Hematopoietic multipotent progenitor cell (in vitro differentiated cells): ENCODE data around the gene ZMIZ1.

- CAGE, long polyA plus RNA, result no peak
These were observed 87.9 kb downstream of the DLG5 start for GRCh38 chr10:77838437-77839322.

GRCh38 chr10:77856569-77857812 is 69.6 kb downstream of the DLG5 start:
- CAGE, long polyA plus RNA, result no peak

DNA sequence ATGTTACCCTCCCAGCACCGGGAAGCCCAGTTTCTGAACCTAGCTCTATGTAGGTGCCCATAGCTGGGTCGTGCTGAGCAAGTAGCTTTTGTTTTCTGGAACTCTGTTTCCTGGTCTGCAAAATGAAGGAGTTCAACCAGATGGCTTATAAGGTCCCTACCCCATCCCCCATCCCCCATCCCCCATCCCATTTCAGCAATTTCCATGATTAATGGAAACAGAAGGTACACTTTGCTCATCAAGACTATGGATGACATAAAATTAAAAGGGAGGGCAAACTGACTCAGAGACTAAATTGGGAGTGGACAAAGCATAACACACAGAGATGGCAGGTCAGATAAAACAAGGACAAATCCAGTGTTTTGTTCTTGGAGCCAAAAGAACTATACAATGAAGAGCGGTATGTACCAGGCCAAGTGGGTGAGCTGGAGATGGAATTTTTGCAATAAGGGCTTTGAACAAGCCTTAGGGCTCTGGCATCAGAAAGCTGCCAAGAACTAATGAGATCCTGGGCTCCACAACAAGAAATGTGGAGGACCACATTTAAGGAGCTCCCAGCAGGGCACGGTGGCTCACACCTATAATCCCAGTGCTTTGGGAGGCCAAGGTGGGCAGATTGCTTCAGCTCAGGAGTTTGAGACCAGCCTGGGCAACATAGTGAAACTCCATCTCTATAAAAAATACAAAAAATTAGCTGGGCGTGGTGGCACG is 56.6 kb downstream of the DLG5 start:
- CAGE, long polyA plus RNA, result no peak

DNA sequence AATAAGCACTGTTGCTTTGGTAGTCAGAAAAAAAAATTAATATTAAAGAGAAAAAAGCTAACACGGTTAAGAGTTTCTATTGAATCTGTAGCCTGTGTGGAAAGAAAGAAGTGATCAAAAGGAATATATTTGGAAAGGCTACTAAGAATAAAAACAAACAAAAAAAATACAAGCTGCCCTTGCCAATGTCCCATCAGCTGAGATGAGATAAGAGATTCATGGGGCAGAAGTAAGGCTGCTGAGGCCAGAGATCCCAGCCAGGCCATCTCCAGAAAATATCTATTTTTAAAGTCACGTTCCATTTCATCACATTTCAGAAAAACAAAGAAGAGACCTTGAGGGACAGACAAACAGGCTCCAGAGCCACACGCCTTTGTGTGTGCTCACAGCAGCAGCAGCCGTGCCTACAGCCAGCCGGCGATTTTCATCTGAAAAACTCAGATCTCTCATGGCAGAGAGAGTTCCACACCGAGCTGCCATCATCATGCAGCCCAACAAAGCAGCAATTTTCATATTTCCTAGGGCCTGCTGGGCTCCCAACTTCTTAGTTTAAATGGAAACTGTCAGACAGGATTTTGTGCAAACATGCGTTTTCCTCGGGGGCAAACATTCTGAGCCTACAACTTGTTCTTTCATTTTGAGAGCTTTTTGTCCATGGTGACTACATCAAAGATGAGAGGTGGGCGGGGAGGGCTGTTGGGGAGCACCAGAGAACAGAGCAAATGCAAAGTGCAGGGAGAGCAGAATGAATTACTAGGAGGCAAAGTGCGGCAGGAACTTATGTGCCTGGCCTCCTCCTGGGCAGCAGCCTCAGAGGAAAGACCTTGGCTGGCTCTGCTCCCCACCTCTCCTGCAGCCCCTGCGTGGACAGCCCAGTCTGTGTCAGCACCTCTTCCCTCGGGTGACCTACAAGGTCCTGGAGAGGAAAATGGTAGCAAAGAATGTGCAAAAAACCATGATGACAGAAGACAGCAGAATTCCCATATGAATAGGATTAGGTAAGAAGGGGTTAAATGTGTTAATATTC is 38.8 kb downstream of the DLG5 start:
- CAGE, long polyA plus RNA, result no peak

GRCh38 chr10:77901719-77902592 is 24.6 kb downstream of the DLG5 start:
- CAGE, long polyA plus RNA, result no peak

- CAGE, long polyA plus RNA, result no peak
These were observed 16.8 kb downstream of the DLG5 start for GRCh38 chr10:77909772-77910184.

DNA sequence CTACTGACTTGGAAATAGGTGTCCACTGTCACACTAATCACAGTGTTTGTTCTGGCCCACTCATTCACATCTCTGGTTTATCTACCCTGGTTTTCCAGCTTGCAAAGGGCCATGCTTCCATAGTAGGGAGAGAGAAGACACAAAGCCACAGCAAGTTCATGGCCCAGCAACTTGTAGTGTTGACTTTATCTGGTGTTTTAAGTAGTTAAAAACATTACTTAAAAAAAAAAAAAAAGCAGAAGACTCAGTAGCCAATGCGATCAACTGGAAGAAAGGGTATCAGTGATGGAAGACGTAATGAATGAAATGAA is 35.1 kb downstream of the POLR3A start:
- CAGE, long polyA plus RNA, result no peak

DNA sequence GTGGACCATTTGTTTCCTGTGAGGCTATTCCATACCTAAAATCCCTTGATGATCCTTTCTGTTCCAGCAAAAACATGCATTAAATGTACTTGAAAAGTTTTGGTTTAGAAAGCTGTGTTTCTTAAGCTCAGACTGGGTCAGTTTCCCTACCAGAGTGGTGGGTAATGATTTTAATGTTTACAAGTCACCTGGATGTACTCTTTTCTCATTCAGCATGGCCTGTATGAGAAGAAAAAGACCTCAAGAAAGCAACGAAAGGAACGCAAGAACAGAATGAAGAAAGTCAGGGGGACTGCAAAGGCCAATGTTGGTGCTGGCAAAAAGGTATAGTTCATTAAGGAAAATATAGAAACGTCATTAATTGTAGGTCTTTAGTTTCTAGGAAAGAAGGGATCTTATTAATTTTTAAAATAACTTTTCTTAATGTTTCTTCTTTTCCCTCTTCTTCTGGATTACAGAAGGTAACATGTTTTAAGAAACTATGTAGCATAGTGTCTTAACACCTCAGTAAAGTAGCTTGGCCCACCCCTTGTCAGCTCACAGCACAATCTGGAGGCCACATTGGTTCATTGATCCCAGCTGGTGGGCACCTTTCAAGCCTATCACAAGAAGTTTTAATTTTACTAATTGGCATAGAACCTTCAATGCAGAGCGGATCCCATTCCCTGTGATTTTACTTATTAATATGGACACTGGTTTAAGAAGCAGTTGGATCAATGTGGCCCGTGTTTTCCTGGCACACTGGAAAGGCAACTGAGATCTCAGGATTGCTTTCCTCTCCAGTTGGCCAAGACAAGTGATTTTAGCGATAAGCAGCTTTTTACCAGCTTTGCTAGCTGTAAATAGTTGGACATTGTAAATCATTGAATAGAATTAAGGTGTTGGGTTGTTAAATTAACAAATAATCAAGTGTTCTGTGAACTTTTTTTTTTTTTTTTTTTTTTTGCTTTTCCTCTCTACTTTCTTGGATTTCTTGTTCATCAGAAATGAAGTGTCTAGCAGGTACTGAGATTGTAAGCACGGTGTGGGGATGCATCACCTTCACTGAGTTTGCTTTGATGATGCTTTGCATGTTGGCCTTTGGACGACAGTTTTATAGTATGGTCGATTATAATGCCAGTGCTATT is 3.7 kb downstream of the RPS24 start:
- CAGE, long polyA plus RNA, result no peak

GRCh38 chr10:78250125-78250671 is 216.5 kb downstream of the RPS24 start:
- CAGE, long polyA plus RNA, result no peak

DNA sequence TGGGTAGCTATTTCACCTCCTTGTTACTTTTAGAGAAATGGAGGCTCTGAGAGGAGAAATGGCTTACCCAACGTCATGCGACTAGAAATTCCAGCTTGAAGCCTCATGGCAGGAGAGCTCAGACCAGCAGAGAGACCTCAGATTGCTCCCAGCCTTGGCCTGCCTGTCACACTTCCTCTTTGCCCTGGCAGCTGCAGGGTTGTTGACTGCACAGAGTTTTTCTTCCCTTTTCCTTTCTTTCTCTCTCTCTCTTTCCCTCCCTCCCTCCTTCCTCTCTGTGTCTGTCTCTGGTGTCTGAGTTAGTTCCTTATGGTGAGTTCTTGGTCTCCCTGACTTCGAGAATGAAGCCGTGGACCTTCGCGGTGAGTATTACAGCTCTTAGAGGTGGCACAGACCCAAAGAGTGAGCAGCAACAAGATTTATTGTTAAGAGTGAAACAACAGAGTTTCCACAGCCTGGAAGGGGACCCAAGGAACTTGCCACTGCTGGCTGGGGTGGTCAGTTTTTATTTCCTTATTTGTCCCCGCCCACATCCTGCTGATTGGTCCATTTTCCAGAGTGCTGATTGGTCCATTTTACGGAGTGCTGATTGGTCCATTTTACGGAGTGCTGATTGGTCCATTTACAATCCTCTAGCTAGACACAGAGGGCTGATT is 266.2 kb downstream of the RPS24 start:
- CAGE, long polyA plus RNA, result no peak

DNA sequence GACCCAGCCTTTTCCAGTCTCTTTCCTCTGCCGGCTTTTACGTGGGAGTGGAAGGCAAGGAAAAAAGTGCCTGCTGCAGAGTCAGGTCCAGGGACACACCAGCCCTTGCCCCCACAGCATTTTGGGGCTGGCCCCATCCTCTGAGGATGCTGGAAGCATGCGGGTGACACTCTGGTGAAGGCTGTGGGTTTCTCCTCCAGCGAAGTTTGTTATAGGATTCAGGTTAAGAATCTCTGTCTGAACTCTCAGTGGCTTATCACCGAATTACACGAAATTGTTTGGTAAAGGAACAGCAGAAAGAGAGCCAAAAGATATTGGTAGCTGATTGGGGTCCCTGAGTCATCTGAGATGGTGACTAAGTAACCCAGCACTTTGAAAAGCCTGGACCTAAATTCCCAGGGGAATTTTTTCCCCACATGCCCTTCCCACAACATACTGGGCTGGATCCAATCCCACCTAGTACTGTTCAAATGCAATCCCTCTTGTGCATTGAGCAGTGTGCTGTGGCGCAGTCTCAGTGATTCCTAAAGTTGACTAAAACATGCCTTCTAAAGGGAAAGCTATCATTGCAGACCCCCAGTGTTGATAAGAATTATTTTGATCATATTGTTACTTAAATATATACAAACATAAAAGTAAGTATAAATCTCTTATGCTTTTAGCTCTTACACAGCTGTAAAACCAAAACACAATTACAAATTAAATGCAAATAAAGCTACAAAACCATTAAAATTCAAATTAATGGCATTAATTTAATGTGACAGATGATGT is 424.5 kb downstream of the RPS24 start:
- CAGE, long polyA plus RNA, result no peak

DNA sequence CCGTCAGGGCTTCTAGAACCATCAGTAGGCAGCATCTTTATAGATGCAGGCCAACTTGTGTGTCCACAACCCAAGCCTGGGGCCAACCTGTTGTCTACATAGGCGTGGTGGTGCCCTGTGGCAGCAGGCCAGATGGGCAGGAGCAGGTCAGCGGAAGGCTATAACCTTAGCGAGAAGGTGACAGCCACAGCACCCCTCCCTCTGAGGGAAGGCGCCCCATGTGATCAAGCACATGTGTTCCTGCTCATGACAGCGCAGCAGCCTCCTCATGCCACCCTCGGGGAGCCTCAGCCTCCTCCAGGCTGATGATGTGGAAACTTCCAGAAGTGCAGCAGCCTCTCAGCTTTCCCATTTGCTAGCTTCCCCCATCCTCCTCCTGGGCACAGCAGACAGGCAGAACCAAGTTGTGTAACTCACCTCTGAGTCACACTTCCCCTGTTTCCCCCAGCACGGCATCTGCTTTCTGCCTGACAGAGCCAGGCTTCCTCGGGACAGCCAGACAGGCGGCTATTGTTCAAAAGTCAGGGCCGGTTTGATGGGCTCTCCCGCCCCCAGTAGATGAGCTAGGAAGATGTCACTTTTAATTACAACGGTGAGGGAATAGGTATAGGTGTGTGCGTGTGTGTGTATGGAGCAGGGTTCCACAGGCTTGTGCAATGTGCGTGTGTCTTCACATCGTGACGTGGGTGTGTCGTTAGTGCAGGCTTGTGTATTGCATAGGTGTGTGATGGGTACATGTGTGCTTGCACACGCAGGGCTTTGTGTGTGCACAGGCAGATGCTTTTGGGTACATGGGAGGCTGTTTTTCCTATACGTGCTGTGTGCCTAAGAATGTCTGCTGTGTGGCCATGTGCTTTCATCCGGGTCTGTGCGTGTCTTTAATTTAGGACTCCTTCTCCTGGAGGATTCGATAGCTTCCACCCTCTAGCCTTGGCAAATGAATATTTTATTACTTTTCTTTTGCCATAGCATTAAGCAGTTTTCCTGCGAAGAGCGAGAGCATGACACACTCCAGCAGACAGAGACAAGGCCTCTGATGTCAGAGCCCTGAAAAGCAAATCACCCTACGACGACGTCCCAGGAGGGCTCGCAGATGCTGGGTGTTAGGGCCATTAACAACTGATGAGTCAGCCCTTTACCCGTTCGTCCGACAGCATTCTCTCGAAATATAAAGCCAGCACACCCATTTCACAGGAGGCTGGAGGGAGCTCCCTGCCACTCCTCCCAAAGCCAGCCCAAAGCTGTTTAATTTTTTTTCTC is 311.7 kb upstream of the ZMIZ1 start:
- CAGE, long polyA plus RNA, result no peak

DNA sequence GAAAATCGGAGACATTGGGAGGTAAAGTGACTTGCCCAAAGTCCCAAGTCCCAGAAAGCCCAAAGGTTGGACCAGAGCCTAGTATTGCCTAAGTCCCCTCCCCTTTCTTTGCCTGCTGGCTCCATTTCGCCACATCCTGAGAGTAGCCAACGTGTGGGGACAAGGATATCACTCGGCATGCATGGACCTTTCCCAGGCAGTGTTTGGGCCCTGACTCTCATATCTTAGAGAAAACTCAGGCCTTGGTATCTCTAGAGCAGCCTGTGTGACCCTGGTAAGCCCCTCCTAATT is 294.2 kb upstream of the ZMIZ1 start:
- CAGE, long polyA plus RNA, result no peak

DNA sequence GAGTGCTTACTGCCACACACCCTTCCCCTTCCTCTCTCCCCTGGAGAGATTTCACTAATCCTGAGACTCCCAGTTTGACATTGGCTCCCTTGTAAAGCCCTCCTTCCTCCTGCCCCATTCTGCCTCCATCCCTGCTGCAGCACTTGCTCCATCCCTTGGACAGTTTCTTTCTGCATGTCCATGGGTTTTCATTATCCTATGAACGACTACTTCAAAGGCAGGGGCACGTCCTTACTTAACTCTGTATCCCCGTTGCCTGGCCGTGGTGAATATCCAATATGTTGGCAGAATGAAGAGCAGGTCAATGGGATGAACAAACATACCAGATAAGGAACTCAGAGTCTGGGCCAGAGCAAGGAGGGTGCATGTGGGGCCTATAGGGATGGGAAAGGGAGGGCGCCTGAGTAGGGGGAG is 255.0 kb upstream of the ZMIZ1 start:
- CAGE, long polyA plus RNA, result no peak

- CAGE, long polyA plus RNA, result no peak
These were observed 168.7 kb upstream of the ZMIZ1 start for GRCh38 chr10:78900076-78900357.

- CAGE, long polyA plus RNA, result no peak
These were observed 96.2 kb upstream of the ZMIZ1 start for GRCh38 chr10:78972364-78973105.

DNA sequence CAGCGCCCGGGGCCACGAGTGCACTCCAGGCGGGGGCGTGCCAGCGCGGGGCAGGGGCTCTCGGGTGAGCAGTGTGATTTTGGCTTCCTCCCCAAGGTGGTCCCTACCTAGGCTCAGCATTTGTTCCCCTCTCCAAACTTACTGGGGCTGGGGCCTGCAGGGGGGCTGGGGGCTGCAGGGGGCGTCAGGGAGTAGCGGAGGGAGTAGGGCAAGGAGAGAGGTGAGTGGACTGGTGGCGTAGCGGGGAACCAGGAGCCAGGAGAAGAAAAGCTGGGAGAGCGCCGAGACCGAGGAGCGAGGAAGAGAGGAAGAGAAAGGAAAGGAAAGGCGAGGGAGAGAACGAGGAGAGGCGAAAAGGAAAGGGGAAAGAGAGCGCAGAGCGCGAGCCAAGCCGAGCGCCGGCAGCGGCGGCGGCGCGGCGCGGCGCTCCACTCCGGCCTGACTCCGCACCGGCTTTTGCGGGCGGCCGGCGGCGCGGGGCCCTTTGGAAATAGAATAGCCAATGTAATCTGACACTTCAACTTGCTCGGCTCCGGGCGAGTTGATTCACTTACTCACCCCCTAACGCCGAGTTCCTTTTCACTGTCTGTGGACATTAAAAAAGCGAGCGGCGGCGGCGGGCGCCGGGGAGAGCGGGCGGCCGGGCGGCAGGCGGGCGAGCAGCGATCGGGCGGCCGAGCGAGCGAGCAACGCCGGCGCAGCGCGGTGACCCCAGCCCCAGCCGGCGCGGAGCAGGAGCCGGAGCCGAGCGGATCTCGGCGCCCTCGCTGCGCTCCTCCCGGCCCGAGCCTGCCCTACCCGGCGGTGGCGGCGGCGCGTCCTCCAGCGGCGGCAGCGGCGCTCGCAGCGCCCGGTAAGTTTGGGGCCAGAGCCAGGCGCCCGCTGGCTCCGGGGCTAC is at the start of gene ZMIZ1:
TSS of gene ZMIZ1 (plus strand) at position 549 of the 898 bp plus-strand sequence.
- CAGE, long polyA plus RNA, result no peak

GRCh38 chr10:79072537-79073352 is 4.0 kb downstream of the ZMIZ1 start:
- CAGE, long polyA plus RNA, result no peak

DNA sequence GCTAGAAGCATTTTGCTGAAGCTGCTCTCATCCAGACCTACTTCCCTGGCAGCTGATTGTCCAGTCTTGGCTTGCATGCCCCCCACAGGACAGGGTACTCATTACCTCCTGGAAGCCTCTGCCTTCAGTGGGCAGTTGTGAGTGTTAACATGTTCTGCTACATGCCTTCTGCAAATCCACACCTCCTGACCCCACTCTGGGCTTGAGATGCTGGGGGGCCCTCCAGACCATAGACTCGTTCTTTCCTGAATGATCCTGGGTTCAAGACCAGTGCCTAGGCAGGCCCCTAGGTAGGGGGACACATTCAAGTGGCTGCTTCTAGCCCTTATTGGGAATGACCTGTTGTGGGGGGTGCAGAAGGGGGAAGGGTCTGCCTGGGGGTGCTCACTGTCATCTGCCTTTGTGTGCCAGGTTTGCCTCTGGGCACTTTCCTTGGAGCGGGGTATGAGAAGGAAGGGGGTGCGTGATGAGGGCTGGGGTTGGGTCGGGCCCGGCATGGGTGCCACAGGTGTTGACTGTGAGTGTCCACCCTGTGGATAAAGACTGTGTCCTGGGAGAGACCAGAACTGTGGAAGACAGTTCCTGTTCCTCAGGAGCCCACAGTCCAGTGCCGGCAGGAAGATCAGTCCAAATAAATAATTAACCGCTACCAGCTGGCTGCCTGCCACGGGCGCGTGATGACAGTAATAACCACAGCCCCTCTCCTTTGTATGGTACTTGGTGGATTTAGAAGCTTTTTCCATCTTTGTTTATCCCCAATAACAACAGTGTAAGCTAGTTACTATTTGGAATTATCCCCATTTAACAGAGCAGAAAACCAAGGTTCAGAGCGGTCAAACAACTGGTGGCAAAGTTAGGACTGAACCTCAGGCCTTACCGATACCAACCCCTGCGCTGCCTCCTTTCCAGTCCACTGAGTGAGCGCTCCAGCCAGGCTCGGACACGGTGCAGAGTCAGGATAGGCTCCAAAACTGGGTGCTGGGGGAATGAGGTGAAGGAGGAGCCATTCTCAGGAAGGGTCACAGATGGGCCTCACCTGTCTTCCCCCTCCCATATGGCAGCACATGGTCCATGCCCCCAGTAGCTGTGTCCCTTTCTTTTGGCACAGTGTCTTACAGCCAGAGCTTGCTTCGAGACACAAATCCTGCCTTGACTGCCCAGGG is 5.0 kb downstream of the ZMIZ1 start:
- CAGE, long polyA plus RNA, result no peak

DNA sequence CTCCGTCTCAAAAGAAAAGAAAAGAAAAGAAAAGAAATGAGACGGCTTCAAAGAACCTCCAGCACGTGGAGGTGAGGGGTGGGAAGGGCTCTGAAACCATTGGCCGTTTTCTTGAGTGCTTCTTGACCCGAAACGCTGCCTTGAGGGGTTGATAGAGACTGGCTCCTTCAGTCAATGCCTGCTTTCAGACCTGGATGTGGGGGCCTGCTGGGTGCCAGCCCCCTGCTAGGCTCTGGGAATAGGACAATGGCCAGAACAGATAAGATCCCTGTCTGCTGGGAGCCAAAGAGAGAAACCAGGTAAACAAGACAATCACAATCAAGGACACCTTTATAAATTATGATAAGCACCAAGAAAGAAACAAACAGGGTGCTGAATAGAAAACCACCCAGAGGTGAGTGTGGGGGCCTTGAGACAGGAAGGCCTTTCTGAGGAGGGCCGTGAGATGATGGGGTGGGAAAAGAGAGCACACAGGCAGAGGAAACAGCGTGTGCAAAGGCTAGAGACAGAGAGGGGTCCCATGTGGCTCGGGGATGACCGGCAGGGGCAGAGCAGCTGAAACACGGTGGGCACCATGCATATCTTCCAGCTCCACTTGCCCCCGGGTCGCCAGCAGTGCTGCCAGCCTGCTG is 27.9 kb downstream of the ZMIZ1 start:
- CAGE, long polyA plus RNA, result no peak